Pericardium (tissue), 1 donor: ENCODE measurements around a stretch of chr4.

GRCh38 chr4:109494573-109495058 lies 61.0 kb downstream of the SEC24B start:
- RRBS, result no CpG with 5 or more reads among the region's 3 CpGs

- RRBS, result no CpG with 5 or more reads among the region's 2 CpGs
Observed at GRCh38 chr4:109717338-109717908, 12.4 kb downstream of the PLA2G12A start.

DNA sequence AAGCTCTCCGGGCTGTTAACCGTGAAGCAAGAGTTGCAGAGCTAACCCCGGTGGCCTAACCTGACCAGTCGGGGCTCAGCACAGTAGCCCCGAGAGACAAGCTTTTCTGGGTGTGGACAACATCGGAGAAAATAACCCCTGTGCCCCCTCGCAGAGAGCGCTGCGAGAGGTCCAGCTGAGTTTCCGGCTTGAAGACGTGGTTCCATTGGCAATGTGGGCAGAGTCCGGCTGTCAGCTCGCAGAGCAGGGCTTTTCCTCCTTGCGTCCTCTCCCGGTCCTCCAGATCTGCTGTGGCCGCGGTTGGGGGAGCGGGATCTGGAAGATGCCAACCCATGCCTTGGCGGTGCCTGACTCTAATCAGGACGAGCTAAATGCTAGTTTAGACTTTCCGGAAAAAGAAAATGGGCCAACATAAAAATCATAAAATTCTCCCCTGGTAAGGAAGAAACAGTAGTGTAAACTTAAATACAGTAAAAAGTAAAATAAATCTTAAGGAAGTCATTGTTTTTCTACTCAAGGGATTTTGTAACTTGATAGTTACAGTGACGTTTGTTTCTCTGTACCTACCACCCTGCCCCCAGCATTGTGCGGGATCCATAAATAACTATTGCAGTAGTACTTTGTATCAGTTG lies 603 bp upstream of the PLA2G12A start:
- RRBS, result 3% methylated on average over 12 of the region's 23 CpGs

DNA sequence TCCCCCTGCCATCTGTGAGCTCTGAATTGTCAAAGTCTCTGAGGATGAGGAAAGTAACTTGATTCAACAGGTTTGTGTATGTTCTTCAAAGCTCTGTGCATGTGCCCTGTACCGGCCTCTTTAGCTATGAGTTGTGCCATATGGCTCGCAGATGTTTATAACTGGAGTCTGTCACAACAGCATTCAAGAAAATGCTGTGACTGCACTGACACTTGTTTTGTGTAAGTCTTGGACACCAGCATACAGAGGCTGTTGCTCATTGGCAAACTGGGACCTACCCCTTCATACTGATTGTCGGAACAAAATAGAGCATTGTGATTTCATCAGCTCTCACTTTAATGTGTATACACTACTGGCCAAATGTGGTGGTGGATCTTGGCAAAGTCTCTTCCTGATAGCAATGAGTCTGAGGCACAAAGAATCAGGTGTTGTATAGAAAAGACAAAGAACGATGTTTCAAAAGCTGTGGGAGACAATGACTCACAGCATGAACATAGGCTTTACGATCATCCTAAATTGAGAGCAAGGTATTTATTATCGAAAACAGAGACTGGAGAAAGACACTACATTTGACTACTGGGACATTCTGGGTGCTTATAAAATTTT lies 134.0 kb downstream of the EGF start:
- RRBS, result no CpG with 5 or more reads among the region's 6 CpGs

DNA sequence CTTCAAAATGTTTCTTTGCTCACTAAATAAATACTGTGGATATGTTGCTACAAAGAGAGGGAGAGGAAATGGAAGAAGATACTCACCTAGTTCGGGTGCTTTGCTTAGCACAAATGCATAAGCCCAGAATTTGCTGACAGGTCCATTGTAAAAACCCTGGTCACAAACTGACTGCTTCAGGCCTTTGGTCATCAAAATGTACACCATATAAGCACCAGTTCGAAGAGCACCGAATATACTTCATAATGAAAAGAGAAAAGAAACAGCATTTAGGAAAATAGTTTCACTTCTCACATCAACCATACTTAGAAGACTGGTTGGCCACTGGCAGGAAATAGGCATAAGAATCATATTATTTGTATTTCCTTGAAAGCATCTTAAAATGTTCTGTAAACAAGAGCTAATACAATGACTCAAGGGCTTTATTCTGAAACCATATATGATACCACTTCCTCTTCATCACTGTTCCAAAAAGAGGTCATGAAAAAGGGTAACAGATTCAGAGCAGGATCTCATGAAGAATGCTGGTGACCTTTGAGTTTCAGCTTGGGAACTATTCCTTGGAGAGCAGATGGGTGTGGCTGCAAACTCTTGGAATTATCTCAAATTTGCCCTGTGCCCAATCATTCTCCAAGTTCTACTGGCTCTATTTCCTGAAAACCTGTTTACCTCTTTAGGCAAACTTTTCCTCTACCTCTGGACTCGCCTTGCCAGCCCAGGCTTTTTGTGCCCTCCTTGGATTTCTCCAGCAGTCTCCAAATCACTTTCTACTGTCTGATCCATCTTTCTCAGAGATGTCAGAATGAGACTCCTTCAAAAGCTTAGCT lies 138.7 kb downstream of the ELOVL6 start:
- RRBS, result no CpG with 5 or more reads among the region's 4 CpGs

DNA sequence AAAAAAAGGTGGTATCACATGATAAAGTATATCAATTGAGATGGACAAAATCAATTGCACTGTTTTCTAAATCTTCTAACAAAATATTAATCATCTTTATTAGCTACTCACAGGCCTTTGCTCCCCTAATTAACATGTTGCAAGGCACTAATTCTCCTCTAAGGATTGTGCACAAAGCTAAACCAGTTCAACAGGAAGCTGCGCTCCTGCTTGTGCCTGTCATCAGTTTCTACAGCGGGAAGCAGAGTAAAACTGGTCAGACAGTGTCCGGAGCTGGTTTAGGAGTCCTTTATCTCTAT lies 79.2 kb downstream of the ELOVL6 start:
- RRBS, result no CpG with 5 or more reads among the region's 3 CpGs

GRCh38 chr4:110610824-110611824 lies 11.8 kb downstream of the PITX2 start:
- RRBS, result 5% methylated on average over 6 of the region's 59 CpGs

DNA sequence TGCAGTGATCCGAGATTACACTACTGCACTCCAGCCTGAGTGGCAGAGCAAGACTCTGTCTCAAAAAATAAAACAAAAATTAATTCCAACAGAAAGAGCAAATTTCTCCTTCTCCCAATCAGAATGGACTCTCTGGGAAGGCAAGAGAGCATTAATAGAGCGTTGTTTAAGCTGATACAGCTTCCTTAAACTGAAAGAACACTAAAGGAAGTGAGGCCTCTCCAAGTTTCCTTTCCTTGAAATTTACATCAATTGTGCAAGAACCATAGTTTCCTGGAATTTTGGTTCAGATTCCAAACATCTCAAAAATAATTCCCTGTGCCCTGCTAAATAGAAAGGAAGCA lies 4.0 kb upstream of the FAM241A start:
- RRBS, result no CpG with 5 or more reads among the region's 2 CpGs

DNA sequence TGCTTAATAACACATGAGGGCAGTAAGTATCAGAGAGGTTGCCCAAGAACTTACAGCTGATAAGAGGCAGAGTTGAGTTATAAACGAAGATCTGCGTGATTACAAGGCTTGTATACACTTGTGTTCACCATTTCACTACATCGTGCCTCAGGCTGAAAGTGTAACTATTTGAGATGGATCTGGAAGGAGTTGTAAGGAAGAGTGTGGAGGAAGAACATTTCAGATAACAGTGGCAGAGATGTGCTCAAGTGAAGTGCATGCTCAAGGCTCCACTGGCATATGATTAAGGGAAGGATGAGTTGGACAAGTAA lies 68.6 kb upstream of the ANK2 start:
- RRBS, result no CpG with 5 or more reads among the region's 3 CpGs

GRCh38 chr4:113394636-113395297 lies 345.3 kb downstream of the ANK2 start:
- RRBS, result no CpG with 5 or more reads among the region's 6 CpGs

DNA sequence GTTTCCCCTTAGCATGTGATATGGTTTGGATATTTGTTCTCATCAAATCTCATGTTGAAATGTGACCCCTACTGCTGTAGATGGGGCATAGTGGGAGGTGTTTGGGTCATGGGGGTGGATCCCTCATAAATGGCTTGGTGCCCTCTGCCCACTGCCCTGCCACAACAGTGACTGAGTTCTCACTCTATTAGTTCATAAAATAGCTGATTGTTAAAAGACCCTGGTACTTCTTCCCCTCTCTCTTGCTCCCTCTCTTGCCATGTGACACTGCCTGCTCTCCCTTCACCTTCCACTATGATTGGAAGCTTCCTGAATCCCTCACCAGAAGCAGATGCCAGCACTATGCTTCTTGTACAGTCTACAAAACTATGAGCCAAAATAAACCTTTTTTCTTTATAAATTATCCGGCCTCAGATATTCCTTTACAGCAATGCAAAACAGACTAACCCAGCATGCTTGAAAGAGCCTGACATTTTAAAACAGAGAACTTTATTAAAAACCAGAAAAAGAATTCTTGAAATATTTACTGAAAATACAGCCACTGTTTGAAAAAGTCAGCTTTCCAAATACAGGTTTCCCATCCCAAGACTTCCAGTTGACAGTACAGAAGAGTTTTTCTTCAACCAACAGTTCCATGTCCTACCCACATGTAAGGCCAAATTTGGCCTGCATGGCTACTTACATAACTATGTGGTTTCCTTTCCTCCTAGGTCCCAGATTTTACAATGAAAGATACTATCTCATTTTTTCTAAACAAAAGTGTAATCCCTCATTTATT lies 182.0 kb downstream of the CAMK2D start:
- RRBS, result no CpG with 5 or more reads among the region's 1 CpG

- RRBS, result no CpG with 5 or more reads among the region's 1 CpG
Observed at GRCh38 chr4:113637861-113638465, 123.6 kb downstream of the CAMK2D start.

DNA sequence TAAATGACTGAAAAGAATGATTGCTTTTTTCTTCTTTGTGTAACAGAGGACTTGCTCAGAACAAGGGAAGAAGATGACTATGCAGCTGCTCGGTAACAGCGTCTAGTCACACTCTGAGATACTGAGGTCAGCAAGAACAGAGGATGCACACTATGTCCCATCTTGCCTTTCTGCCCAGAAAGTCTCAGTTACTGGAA lies 77.1 kb downstream of the CAMK2D start:
- RRBS, result no CpG with 5 or more reads among the region's 2 CpGs

DNA sequence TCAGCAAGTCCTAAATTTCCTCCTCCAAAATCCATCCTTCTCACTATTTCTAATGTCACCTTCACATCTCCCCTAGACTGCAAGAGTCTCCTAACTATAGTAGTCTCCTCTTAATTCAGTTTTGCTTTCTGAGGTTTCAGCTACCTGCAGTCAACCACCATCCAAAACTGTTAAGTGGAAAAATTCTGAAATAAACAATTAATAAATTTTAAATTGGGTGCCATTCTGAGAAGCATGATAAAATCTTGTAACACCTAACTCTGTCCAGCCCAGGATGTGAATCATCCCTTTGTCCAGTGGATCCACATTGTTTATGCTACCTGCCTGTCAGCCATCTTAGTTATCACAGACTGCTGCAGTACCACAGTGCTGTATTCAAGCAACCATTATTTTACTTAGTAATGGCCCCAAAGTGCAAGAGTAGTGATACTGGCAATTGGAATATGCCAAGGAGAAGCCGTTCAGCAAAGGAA lies 20.8 kb downstream of the CAMK2D start:
- RRBS, result no CpG with 5 or more reads among the region's 1 CpG

DNA sequence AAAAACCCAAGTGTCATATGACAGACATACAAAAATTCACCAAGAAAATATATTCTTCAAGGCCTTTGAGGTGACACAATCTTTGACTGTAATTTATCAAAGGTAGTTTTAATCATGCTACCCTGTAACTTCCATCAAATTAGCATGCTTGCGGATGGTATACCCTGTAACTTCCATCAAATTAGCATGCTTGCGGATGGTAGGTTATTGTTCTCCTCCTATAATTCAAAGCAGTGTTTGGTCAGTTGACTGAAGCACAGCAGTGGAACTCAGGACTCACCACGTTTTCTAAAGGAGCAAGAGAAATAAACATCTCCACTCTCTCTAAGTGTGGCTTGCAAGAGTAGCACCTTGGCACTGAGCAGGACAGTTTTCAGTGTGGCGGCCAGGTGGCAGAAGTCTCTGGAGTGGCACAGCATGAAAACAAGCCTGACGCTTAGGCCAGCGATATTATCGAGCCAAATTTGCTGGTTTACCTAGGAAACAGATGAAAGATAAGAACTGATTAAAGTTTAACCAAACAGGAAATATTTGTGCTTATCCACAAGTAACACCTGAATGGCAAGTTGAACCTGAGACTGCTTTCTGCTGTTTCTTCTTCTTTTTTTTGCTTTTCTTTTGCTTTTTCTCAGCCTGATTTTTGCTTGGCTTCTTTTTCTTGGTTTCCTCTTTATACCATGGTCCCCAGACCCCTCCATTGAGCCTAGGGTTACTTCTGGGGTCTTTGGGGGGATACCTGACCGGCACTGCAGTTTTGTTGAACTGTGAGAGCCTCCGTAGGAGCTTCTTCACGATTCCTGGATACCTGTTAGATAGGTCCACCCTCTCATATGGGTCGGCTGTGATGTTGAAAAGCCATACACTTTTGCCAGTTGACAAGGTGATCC lies 77.5 kb downstream of the ARSJ start:
- RRBS, result no CpG with 5 or more reads among the region's 11 CpGs

DNA sequence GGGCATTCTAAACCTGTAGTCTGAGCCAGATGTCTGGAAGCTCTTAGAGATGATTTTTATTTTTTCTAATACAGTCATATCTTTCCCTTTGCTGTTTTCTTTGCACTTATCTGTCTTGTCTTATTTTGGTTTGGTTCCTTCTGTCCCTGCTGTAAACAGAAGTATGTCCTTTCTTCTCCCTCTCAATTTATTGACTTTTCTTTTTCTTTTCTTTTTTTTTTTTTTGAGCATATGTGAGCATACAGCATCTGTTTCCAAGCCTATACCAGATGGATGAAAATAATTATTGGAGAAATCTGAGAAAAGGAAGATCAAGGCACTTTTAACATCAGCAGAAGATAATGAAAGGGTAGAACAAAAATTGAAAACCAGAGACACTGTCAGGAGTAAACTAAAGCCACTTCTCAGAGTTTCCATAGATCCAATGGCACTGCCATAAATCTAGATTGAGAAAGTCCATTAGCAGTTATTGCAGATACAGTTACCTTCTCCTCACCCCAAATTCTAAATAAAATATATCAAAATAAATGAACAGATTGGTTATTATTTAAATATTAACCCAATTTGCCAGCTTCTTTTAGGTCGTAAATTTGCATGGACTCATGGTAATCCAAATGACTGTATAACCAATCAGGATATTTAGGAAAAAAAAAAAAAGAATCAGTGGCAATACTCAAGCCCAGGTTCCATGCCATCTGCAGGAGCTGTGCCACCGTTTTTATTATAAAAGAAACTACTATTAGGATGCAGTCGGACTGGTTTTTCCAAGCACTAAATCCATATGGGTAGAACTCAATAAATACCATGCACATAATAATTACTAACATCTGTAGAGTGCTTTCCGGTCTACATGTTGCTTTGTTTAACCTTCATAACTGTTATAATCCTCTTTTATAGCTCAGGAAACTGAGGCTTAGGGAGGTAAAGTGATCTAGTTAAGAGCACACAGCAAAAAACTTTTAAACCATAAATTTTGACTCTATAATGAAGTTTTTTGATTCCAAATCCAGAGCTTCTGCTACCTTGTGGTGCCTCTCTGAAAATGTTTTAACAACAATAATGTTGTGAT lies 24.3 kb downstream of the ARSJ start:
- RRBS, result no CpG with 5 or more reads among the region's 4 CpGs

DNA sequence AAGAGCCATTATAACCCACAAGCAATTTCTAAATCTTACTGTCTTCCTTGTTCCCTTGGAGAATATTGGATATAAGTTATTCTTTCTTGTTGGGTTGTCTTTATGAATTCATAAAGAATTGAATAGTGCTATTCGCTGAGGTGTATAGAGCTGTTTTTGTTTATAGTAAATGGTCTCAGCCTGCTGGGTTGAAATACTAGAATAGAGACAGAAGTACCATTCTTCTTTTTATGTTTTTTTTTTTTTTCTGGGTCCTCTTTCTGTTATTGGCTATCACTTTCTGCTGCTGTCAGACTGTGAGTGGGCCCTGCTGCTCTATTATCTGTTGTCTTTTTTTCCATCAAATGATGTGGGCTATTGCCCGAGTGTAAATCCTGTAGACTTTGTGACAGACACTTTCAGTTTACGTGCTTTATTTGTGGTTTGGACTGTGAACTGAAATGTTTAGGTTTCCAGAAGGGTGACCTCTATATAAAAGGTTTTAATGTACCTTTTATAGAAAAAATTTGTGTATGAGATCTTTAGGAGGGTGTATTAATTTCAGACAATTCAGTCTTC lies 3.1 kb downstream of the UGT8 start:
- RRBS, result no CpG with 5 or more reads among the region's 3 CpGs

DNA sequence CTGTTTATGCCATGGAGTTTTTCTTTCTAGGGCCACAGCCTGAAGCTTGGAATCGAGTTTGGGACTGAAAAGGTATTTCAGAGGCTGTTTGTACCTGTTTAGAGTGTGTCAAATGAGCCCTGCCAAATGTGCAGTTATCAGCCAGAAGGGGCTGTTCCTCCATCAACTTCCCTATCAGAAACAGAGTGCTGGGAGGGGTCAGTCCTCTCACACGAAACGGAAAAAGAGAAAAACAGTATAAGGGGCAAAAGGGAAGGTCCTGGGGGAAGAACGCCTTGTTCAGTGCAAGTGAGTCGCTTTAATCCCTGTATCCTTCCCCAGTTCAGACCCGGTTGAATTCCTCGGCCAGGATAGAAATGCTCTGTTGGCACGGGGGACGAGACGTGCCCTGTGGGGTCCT lies 199.9 kb upstream of the NDST3 start:
- RRBS, result no CpG with 5 or more reads among the region's 10 CpGs

GRCh38 chr4:117919950-117920372 lies 114.3 kb upstream of the NDST3 start:
- RRBS, result no CpG with 5 or more reads among the region's 4 CpGs